Right common carotid artery plus branches (tissue), 1 donor: ENCODE data around the genes PXDN and ALLC.

GRCh38 chr2:38020-38605, 8.2 kb downstream of the FAM110C start:
- PRO-cap: no peak

DNA sequence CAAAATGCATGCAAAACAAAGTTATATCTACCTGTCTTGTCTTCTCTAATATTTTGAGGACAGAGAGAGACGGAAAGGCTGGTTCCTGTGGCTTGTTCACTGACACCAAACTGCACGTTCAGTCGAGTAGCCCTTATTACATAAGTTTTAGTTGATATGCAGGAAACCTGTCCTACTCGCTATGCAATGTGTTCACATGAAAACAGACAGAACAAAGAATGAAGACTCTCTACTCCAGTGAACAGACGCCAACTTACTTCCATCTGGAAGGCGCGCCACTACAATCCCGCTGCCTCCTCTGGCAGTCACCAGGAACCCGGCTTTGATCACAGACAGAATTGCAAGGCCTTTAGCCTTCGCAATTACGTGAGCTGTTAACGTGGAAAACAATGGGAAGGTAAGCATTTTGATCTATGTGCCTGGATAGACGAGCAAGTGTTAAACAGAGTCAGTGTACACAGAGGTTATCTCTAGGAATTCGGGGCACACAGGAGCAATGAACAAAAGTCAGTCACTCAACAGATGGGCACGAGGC, 14.3 kb downstream of the SH3YL1 start:
- PRO-cap: no peak

DNA sequence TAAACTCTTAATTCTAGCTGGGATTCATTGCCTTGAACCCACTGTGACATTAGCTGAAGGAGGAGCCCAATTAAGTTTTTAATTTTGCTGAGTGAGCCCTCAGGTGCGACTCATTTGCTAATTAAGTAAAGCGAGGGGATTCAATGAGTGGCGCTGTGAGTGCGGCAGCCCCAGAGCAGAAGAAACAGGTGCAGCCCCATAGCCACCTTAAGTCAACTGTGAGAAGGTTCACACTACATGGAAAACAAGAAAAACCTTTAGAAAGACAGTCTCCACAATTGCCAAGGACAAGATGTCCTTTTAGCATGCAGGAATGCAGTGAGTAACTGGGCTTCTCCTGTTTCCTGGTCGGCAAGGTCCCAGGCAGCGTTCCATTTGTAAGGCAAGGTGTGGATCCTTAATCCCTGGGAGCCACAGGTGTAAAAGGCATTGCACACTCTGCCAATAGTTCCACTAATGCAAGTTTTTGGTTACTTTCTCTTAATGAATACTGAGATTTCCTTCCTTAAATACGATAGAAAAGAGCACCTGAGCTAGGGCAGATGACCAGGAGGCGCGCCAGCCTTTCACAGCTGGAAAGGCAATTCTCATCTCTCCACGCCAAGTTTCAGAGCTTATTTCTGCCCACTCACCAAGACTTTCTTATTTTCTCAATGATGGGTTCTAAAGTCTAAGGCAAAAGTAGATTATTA, 87.6 kb downstream of the TMEM18 start:
- PRO-cap: no peak

- PRO-cap: no peak
These were observed 28.8 kb downstream of the TMEM18 start for GRCh38 chr2:648456-648680.

- PRO-cap: no peak
These were observed 186.4 kb downstream of the SNTG2 start for GRCh38 chr2:1136888-1137640.

GRCh38 chr2:1590521-1591211, 153.6 kb downstream of the PXDN start:
- PRO-cap: no peak

GRCh38 chr2:1600767-1601408, 143.4 kb downstream of the PXDN start:
- PRO-cap: no peak

DNA sequence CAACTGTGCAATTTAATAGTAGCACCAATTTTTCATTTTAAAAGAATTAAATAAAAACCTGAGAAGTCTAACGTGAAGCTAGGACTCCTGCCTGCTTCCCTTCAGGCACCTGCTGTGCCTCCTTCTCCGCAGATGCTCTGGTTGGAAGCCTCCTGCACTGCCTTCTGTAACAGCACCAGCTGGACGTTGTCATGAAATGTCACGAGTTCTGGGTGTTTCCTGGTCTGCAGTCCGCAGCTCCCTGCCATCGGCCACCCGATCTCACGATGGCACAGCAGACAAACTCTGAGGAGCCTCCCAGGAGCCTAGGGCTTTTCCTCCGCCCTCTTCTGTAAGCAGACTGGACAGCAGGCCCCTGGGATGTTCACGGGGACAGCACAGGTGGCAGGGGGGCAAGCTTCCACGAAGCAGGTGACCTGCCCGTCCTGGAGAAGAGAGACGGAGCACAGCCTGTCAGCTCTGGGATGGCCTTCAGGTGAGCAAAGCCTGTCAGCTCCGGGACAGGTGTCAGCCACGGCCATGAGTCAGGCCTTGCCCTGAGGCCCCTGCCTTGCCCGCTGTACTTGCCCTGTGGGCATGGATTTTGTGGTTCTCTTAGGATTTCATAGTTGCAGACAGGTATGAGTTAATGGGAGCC, 110.3 kb downstream of the PXDN start:
- PRO-cap: no peak

GRCh38 chr2:1717059-1717780, 27.1 kb downstream of the PXDN start:
- PRO-cap: unidirectional peak, minus-strand start at chr2:1717337

DNA sequence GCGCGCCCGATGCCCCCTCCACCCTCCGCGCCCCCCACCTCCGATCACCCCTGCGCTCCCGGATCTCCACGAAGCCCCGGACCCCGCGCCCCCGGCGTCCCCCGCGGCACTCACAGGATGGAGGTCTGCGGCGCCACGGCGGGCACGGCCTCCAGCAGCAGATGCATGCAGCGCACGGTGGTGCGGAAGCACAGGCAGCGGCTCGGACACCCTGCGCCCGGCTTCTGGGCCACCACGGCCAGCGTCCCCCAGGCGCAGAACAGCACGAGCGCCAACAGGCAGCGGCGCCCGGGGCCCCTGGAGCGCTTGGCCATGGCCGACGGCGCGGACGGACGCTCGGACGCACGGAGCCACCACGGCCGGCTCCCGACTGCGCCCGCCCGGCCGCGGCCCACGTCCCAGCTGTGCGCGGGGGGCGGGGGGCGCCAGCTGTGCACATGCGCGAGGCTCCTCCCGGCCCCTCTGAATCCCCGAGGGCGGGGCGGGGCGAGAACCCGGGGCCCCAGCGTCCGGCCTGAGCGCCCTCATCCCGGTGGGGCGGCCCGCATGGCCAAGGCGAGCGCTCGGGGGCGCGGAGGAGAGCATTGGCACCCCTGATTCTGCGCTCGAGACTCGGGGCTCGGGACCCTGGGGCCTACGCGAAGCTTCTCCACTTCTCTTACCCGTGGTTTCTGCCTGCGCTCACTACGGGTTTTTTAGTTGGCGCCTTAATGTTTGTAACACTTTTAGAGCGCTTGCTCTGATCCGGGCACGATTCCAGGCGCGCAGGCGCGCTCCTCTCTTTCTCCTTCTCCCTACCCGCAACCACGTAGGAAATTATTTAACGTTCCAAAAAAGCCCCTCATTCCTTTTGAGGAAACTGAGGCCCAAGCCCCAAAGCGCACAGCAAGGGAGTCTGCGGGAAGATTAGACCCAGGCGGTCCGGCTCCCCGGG, at the start of gene PXDN:
Gene PXDN, minus strand, starts transcription at position 374 of the 934 bp plus-strand sequence.
- PRO-cap: bidirectional peak, plus-strand start at position 527 of the sequence, minus-strand start at position 406 of the sequence; bidirectional peak, plus-strand start at position 753 of the sequence, minus-strand start at position 701 of the sequence

DNA sequence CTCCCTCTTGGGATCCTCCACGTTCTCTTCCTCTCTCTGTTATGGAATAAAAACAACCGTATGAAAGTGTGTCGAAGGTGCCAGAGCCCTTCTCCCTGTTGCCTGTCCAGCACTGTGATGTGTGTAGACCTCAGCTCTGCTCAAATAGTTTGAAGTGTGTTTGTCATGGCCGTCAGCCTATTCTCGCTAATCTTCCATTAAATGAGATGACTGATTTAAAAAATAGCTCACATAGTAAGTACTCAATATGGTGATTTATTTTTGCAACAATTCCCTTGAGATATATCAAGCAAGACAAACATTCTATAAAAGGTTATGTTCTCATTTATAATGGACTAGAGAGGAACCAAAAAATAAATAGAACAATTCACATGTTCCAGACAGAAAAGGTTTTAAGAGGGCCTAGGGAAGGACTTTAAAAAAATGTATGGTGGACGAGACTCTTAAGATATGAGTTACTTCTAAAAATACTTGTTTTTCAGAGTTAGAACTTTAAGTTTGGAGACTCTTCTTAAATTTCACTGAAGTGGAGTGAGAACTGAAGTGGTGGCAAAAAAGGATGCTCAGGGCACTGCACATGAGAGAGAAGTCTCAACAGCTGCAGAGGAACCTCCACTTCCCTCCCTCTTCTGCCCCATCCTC, 84.2 kb upstream of the PXDN start:
- PRO-cap: unidirectional peak, minus-strand start at position 116 of the sequence

GRCh38 chr2:1855003-1855709, 110.8 kb upstream of the PXDN start:
- PRO-cap: no peak

GRCh38 chr2:2012294-2012917, 268.1 kb upstream of the PXDN start:
- PRO-cap: no peak

DNA sequence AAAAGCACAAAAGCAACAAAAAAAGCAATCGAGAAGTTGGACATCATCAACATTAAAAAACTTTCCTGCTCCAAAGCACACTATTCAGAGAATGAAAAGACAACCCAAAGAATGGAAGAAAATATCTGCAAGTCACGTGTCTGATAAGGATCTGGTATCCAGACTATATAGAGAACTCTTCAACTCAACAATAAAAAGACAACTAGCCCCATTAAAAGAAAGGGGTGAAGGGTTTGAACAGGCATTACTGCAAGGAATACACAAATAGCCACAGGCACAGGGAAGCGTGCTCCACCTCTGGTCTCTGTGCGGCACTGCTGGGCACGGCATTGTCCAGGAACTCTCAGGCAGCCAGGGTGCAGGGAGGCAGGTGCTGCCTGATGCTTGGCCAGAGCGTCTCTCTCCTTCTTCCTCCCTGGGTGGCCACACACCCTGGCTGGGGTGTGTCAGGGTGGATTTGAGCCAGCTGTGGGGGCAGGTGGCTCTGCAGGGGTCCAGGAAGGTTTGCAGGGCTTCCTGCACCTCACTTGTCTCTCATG, 333.2 kb downstream of the EIPR1 start:
- PRO-cap: no peak

DNA sequence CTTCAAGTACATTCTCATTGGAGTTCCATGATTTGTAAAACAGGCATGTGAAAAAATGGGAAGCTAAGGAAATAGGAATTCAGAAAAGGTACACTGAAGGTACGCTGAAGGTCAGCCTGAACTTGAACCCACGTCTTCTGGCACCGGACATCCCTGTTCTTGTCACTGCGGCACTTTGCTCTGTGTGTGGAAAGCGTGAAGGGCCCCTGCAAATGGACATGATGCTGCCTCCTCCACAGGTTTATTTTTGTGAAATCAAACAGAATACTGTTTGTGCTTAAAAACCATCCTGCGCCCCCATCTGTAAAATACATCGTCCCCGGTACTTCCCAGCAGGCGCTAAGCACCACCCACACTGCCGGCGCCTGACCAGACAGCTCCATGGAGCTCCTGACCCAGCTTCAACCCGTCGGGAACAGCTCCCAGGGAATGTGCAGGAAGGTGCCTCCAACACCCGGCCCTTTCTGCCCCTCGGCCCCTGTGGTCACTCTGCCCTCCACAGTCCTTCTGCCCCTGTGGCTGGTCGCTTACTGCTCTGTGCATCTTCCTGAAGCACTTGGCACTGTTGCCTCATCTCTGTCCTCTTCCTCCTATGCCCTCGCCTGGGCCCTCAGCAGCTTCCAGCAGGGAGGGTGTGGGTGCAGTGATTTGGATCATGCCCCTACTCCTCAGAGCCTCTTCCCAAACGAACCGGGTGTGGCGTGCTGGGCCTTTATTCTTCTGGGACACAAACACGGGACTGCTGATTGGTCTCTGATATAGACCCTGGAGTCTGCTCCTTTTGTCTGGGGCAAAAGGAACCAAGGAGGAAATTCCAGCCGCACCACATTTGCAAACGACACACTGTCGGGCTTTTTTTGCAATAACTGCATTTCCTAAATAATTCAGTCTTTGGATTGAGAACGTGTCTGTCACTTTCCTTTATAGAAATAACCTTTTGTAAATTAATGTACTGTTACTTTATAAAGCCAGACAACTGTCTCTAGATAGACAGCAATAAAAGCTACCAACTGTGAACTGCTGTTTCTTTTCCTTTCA, 66.1 kb downstream of the ADI1 start:
- PRO-cap: no peak

GRCh38 chr2:3461982-3462547, 57.3 kb downstream of the ADI1 start:
- PRO-cap: no peak

DNA sequence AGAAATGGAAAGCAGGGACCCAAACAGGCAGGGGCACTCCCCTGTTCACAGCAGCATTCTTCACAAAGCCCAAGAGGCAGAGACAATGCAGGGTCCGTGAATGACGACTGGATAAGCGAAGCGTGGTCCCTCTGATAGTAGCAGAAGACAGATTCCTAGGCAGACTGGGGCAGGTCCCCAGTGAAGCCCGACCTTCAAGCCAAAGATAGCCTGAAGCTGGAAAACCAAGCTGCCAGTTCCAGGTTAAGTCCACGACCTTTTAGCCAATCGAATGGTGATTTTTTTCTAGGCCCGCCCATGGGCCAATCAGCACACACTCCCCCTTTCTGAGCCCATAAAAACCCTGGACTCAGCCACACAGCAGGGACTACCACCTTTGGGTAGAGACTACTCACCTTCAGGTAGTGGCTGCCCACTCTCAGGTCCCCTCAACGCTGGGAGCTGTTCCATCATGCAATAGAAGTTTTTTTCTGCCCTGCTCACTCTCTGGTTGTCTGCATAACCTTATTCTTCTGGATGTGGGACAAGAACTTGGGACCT, 14.5 kb upstream of the ADI1 start:
- PRO-cap: no peak

DNA sequence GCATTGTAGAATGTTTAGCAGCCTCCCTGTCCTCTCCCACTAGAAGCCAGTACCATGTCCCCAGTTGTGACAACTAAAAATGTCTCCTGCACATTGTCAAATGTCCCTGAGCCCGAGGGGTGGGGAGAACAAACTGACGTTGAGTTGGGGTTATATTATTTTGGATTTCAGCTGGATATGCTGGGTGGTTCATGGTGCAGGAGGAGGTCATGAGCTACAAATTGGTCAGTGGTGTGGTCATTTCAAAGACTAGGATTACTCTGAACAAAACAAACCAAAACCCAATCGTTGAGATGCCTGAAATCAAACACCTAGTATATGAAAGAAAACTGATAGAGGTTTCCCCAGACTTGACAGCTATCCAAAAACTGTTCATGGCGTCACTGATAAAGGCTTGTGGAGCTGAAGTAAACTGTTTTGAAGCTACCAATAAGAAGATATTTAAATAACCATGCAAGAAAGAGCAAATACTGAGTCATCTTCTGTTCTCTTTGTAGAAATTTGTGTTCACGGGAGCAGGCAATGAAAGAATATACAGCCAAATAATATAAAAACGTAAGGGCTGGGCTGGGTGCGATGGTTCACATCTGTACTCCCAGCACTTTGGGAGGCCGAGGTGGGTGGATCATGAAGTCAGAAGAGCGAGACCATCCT, 7.6 kb upstream of the COLEC11 start:
- PRO-cap: no peak

DNA sequence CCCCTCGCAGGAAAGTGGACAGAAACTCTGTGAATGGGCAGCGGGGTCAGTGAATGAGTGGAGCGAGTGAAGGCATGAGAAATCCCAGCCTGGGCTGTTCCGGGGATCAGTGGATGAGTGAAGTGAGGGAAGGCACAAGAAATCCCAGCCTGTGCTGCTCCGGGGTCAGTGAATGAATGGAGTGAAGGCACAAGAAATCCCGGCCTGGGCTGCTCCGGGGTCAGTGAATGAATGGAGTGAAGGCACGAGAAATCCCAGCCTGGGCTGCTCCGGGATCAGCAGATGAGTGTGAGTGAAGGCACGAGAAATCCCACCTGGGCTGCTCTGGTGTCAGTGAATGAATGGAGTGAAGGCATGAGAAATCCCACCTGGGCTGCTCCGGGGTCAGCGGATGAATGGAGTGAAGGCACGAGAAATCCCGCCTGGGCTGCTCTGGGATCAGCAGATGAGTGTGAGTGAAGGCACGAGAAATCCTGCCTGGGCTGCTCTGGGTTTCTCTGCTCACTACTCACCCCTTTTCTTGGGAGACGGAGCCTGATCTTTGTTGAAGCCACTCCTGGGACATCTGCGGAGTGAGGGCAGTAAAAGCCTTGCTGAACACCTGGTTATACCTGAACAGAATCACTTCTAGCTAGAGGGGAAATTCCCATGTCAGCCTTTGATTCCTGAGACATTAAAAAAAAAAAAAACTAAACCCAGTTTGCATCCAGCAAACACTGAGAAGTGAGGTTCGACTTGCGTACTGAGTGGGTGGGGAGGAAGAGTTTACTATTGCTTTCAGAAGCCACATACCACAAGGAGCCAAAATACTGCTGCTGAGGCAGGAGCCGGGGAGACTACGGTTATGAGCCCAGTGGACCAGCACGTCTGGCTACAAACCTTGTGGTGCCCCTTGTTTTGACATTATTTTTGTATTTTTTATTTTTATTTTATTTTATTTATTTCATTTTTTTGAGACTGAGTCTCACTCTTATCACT, 2.4 kb downstream of the COLEC11 start:
- PRO-cap: no peak

DNA sequence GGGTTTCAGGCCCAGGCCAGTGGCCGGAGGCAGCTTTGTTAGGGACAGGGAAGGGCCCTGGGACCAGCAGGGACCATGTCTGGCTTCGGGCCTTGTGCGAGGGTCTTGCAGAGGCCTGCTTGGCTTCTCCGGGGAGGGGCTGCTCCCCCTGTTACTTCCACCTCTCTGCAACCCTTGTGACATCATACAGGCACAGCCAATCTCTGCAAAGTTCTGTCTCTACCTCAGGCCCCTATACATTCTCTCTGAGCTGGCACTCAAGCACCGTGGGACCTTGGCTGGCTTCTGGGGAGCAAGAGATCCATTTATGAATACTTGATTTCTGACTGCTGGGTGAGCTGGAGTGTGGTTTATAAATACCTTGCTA, at the start of gene ALLC:
Gene ALLC, plus strand, starts transcription at position 239 of the 367 bp plus-strand sequence.
- PRO-cap: no peak